Measurements from ENCODE around the gene DUSP8.

- RRBS, 2 experiments, result 8 to 11% methylated on average over 5 of the region's 35 CpGs
CAGE:
- cytosol, long polyA minus RNA, result no peak
- cytosol, long polyA plus RNA, result no peak
- long polyA plus RNA, result no peak
- nucleus, long polyA minus RNA, result no peak
- nucleus, long polyA plus RNA, result no peak
Measured at GRCh38 chr11:727758-728801, 19.2 kb upstream of the TALDO1 start.

DNA sequence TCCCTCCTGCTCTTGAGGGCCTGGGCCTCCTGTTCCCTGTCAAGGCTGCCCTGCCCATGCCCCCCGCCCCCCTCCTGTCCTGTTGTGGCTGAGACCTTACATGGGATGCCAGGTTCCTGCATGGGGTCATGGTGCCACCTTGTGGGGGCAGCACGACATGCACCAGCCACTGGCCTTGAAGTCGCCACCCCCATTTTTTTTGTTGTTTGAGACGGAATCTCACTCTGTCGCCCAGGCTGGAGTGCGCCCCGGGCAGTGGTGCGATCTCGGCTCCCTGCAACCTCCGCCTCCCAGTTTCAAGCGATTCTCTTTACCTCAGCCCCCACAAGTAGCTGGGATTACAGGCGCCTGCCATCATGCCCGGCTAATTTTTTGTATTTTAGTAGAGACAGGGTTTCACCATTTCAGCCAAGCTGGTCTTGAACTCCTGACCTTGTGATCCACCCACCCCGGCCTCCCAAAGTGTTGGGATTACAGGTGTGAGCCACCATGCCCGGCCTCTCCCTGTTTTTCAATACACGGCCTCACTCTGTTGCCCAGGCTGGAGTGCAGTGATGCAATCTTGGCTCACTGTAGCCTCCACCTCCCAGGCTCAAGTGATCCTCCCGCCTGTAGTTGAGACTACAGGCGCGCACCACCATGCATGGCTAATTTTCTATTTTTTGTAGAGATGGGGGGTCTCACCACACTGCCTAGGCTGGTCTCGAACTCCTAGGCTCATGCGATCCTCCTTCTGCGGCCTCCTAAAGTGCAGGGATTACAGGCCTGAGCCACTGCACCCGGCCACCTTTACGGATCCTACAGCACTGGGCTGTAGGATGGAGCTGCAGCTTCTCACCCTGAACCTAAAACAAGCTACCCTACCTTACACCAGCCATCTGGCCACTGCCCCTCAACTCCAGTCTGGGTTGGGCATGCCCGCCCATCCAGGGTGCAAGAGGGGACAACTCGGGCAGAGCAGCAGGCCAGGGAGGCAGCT lies 11.7 kb downstream of the GATD1 start:
- RRBS, 2 experiments, result 76% methylated on average over 3 of the region's 26 CpGs; no CpG with 5 or more reads in 1 of the 2 experiments
CAGE:
- cytosol, long polyA minus RNA, result no peak
- cytosol, long polyA plus RNA, result no peak
- long polyA plus RNA, result no peak
- nucleus, long polyA minus RNA, result no peak
- nucleus, long polyA plus RNA, result no peak

GRCh38 chr11:789314-790004 lies 431 bp downstream of the CEND1 start:
- RRBS, 2 experiments, result 17 to 25% methylated on average over 14 of the region's 34 CpGs
CAGE:
- cytosol, long polyA minus RNA, result no peak
- cytosol, long polyA plus RNA, result no peak
- long polyA plus RNA, result no peak
- nucleus, long polyA minus RNA, result no peak
- nucleus, long polyA plus RNA, result no peak

- RRBS, 2 experiments, result no CpG with 5 or more reads among the region's 20 CpGs
CAGE:
- cytosol, long polyA minus RNA, result no peak
- cytosol, long polyA plus RNA, result no peak
- long polyA plus RNA, result no peak
- nucleus, long polyA minus RNA, result no peak
- nucleus, long polyA plus RNA, result no peak
Measured at GRCh38 chr11:910309-910525, 393 bp downstream of the CHID1 start.

DNA sequence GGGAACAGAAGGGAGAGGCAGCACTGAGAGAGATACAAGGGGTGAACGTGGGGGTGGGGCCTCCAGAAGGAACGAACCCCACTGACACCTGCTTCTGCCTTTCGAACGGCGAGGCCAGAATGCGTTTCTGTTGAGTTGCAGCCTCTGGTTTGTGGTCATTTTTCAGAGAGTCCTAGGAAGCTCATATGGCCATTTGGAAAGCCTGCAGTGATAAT lies 6.2 kb upstream of the CHID1 start:
- RRBS, 2 experiments, result no CpG with 5 or more reads among the region's 6 CpGs
CAGE:
- cytosol, long polyA minus RNA, result no peak
- cytosol, long polyA plus RNA, result no peak
- long polyA plus RNA, result no peak
- nucleus, long polyA minus RNA, result no peak
- nucleus, long polyA plus RNA, result no peak

DNA sequence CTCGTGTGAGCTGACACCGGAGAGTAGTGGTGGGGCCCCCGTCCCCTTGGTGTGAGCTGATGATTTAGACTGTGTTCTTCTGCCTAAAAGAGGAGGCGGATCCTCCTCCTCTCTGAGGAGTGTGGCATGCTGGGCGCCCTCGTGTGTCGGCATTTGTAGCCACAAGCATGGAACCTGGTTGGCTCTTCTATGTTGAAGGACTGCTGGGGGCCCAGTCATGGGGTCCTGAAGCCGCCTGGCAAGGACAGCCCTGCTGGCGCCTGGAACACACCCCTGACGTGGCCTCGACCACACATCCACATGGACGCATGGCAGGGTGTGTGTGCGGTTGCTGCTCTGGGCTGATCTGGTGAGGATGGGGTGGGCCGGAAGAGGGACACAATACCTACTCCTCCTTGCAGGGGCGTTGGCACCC lies 50.2 kb downstream of the AP2A2 start:
- RRBS, 2 experiments, result no CpG with 5 or more reads among the region's 15 CpGs
CAGE:
- cytosol, long polyA minus RNA, result no peak
- cytosol, long polyA plus RNA, result no peak
- long polyA plus RNA, result no peak
- nucleus, long polyA minus RNA, result no peak
- nucleus, long polyA plus RNA, result no peak

- RRBS, 2 experiments, result 77 to 79% methylated on average over 12 to 16 of the region's 44 CpGs
CAGE:
- cytosol, long polyA minus RNA, result no peak
- cytosol, long polyA plus RNA, result no peak
- long polyA plus RNA, result no peak
- nucleus, long polyA minus RNA, result no peak
- nucleus, long polyA plus RNA, result no peak
Measured at GRCh38 chr11:1078118-1078659, 41.7 kb upstream of the MUC6 start.

- RRBS, 2 experiments, result 38 to 45% methylated on average over 7 of the region's 31 CpGs
CAGE:
- cytosol, long polyA minus RNA, result no peak
- cytosol, long polyA plus RNA, result no peak
- long polyA plus RNA, result no peak
- nucleus, long polyA minus RNA, result no peak
- nucleus, long polyA plus RNA, result no peak
Measured at GRCh38 chr11:1254972-1255530, 32.2 kb downstream of the MUC5B start.

- RRBS, 2 experiments, result no CpG with 5 or more reads among the region's 19 CpGs
CAGE:
- cytosol, long polyA minus RNA, result no peak
- cytosol, long polyA plus RNA, result no peak
- long polyA plus RNA, result no peak
- nucleus, long polyA minus RNA, result no peak
- nucleus, long polyA plus RNA, result no peak
Measured at GRCh38 chr11:1307894-1308511, 1.4 kb downstream of the TOLLIP start.

GRCh38 chr11:1308658-1308982 lies 812 bp downstream of the TOLLIP start:
- RRBS, 2 experiments, result no CpG with 5 or more reads among the region's 11 CpGs
CAGE:
- cytosol, long polyA minus RNA, result no peak
- cytosol, long polyA plus RNA, result no peak
- long polyA plus RNA, result no peak
- nucleus, long polyA minus RNA, result no peak
- nucleus, long polyA plus RNA, result no peak

DNA sequence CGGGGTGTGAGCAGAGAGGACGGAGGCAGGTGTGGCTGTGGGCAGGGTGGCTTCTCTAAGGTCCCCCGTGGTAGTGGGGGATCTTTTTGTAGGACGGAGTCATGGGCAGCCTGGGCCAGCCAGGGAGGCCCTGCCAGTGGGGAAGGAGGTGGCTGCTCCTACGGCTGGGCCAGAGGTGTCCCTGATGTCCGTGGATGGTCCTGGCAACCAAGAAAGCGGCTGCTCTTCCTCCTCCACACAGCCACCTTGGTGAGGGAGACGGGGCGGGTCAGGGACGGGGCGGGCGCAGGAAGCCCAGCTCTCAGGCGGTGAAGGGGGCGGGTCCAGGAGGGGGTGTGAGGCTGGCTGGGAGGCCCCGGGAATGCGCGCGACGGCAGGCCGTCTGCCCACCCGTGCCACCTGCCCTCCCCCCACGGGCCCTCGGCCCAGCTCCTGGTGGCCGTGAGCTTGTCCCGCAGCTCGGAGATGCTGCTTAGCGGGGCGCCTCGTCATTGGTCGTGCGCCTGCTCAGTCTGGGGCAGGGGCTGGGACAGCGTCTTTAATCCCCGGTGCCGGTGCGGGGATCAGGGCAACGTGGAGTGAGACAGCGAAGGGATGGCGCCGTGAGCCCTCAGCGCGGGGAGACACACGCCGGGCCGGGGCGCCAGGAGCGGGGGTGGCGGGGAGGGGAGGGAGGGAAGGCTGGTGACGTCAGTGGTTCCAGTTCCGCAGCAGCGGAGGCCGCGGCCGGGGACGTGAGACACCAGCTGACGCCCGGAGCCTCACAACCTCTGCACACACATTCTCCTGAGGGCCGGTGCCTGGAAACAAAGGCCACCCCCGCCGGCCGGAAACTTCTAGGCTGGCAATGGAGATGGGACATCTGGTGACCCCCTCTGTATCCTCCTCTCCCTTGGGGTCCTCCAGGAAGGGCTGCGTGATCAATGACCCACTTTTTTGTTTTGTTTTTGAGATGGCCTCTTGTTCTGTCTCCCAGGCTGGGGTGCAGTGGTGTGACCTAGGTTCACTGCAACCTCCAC lies 6.7 kb upstream of the BRSK2 start:
- RRBS, 2 experiments, result 3 to 5% methylated on average over 8 to 9 of the region's 61 CpGs
CAGE:
- cytosol, long polyA minus RNA, result no peak
- cytosol, long polyA plus RNA, result no peak
- long polyA plus RNA, result no peak
- nucleus, long polyA minus RNA, result no peak
- nucleus, long polyA plus RNA, result no peak

- RRBS, 2 experiments, result no CpG with 5 or more reads among the region's 30 CpGs
CAGE:
- cytosol, long polyA minus RNA, result no peak
- cytosol, long polyA plus RNA, result no peak
- long polyA plus RNA, result no peak
- nucleus, long polyA minus RNA, result no peak
- nucleus, long polyA plus RNA, result no peak
Measured at GRCh38 chr11:1423287-1423838, 33.6 kb downstream of the BRSK2 start.

- RRBS, 2 experiments, result no CpG with 5 or more reads among the region's 44 CpGs
CAGE:
- cytosol, long polyA minus RNA, result no peak
- cytosol, long polyA plus RNA, result no peak
- long polyA plus RNA, result no peak
- nucleus, long polyA minus RNA, result no peak
- nucleus, long polyA plus RNA, result no peak
Measured at GRCh38 chr11:1480231-1481192, 6.1 kb downstream of the MOB2 start.

DNA sequence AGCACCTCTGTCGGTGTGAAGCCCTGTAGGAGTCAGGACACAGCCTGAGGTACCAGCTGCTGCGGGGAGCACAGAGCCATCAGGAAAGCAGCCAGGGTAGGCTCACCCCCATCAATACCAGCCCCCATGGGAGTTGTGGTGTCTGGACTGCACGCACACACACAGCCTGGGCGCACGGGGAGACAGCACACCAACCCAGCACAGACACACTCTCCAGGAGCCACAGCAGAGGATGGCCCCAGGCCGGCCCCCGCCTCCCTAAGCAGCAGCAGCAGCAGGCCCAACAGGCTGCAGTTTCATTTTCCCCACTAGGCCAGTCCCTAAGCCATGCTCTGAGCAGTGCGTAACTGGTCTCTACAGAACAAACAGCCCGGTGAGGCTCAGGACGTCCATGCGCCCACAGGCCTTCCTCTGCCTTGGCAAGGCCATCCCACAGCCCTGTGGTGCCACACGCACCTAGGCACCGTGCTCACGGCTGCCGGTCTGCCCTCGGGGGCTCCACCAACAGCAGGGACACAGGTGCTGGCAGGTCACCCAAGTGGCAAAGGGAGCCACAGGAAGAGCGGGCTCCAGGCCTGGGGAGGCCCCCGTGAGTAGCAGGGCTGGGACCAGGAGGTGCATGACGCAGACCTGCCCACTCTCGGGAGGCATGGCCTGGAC lies 1.2 kb upstream of the MOB2 start:
- RRBS, 2 experiments, result 92 to 100% methylated on average over 4 to 7 of the region's 20 CpGs
CAGE:
- cytosol, long polyA minus RNA, result no peak
- cytosol, long polyA plus RNA, result no peak
- long polyA plus RNA, result no peak
- nucleus, long polyA minus RNA, result no peak
- nucleus, long polyA plus RNA, result no peak

DNA sequence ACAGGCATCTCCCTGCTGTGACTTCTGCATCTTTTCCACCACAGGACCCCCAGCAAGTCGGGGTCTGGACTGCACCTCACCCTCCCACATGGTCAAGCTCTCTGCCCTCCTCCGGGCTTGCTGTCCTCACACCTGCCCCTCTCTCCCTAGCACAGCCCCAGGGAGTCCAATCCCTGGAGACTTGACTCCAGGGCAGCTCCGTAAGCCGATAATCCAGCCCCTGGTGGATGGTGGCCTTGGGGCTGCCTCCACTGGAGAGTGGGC lies 5.9 kb downstream of the DUSP8 start:
- RRBS, 2 experiments, result no CpG with 5 or more reads among the region's 4 CpGs
CAGE:
- cytosol, long polyA minus RNA, result no peak
- cytosol, long polyA plus RNA, result no peak
- long polyA plus RNA, result no peak
- nucleus, long polyA minus RNA, result no peak
- nucleus, long polyA plus RNA, result no peak

DNA sequence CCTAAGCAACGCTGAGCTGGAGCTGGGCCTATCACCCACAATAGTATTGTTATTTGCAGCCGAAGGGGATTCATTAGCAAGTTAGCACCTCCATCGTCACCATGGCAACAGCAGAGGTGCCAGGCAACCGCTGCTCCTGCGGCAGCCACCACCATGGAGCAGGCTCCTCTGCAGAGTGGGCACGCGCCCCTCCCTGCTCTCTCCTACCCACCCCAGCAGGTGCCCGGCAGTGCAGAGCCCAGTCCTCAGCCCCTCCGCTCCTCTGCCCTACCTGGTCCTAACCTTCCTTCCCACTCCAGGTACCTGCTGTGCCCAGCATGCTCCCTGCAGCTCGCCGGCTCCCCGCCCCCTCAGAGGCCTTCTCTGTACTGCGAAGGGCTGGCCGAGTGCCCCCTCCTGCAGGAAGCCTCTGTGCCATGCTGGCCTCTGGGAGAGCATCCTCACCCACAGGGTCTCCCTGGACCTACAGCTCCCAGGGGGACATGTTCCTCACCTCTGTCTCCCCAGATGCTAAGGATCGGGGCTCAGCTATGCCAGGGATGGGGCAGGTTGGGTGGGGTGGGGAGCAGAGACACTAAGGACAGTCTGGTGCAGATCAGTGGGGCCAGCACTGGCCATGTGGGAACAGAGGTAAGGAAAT lies 3.5 kb downstream of the DUSP8 start:
- RRBS, 2 experiments, result 50% methylated on average over 2 of the region's 15 CpGs
CAGE:
- cytosol, long polyA minus RNA, result no peak
- cytosol, long polyA plus RNA, result no peak
- long polyA plus RNA, result no peak
- nucleus, long polyA minus RNA, result no peak
- nucleus, long polyA plus RNA, result no peak

GRCh38 chr11:1571822-1572947 lies at the start of gene DUSP8:
DUSP8 (minus strand) TSS chr11:1572271.
- RRBS, 2 experiments, result 1 to 2% methylated on average over 116 of the region's 186 CpGs
CAGE:
- cytosol, long polyA minus RNA, result no peak
- cytosol, long polyA plus RNA, result start-site peak on the minus strand at chr11:1572187-1572301, 8 and 11 reads in 2 replicates
- long polyA plus RNA, result start-site peak on the minus strand at chr11:1572171-1572301, 5 and 30 reads in 2 replicates
- nucleus, long polyA minus RNA, result no peak
- nucleus, long polyA plus RNA, result no peak

DNA sequence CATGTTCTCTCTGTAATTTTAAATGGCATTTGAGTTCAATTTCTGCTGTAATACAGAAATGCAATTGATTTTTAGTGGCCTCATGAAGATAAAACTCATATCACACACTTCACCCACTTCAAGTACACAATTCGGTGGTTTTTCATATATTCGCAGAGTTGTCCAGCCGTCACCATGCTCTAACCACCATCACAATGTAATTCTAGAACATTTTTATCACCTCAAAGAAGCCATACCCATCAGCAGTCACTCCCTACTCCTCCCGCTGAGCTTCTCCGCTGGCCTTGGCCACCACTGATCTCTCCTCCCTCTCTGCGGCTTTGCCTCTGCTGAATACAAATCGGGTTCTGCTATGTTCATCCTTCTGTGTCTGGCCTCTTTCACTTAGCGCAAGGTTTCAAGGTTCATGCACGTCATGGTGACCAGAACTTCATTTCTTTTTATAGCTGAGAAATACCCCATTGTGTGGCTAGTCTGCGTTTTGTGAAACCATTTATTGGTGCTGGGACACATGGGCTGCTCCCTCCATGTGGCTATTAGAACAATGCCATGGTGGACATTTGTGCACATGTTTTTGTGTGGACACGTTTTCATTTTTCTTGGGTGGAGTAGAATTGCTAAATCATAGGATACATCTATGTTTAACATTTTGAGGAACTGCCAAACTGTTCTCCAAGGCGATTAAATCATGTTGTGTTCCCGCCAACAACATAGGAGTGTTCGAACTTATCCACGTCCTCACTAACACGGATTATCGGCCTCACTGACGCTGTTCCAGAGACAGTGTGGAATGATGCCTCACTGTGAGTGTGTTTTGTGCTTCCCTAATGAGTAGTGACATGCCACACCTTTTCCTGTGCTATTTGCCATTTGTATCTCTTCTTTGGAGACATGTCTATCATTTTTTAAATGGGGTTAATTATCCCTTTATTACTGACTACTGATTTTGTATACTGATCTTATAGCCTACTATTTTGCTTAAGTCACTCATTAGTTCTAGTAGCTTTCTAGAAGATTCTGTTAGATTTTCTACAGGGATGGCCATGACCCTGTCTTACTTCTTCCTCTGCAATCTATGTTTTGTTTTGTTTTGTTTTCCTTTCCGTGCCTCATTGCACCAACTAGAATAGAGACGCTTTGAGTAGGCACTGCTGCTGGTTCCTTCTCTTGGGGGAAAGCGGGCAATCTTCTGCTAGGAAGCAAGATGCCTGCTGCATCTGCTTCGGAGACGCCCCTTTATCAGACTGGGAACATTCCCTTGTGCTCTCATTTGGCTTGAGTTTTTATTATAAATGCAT lies 24.1 kb upstream of the KRTAP5-6 start:
- RRBS, 2 experiments, result no CpG with 5 or more reads among the region's 23 CpGs
CAGE:
- cytosol, long polyA minus RNA, result no peak
- cytosol, long polyA plus RNA, result no peak
- long polyA plus RNA, result no peak
- nucleus, long polyA minus RNA, result no peak
- nucleus, long polyA plus RNA, result no peak

DNA sequence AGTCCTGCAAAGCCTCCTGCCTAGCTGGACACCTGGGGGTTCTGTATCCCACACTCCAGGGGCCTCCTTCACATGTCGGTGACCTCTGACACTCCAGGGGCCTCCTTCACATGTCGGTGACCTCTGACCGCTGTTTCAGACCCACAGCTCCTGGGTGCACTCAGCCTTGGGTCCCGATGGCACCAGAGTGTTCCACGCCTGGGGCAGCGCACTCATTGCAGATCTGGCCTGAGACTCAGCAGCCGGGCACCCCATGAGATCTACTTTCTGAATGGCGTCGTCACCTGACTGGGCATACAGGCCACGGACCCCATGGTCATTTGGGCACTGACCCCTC lies 11.3 kb upstream of the KRTAP5-6 start:
- RRBS, 2 experiments, result no CpG with 5 or more reads among the region's 10 CpGs
CAGE:
- cytosol, long polyA minus RNA, result no peak
- cytosol, long polyA plus RNA, result no peak
- long polyA plus RNA, result no peak
- nucleus, long polyA minus RNA, result no peak
- nucleus, long polyA plus RNA, result no peak

DNA sequence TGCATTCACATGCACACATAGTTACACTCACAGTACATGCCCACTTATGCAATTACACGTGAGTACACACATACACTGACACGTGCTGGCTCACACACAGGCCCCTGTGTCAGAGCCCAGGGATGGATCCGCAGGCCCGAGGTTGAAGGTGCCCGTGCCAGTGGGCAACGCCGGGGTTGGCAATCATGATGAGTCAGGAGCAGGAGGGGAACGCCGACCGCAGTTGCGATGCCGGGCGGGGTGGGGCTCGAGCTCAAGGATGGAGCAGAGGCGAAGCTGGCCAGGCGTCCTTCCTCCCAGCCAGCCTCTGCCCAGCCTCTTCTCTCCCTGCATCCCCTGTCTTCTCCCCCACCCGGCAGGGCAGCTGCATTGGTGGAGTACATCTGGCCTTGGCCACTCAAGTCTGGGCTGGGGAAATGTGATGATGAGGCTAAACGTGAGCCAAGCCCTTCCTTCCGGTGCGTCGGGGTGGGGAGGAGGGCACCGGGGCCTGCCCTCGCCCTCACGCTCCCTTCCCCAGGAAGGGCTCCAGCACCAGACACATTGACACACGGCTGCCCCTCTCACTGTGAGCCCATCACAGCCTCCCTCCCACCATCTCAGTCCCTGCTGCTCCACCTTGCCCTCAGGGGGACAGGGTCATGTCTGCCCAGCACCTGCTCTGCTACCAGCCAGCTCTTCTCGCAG lies 3.9 kb downstream of the IFITM10 start:
- RRBS, 2 experiments, result 68 to 74% methylated on average over 9 of the region's 26 CpGs
CAGE:
- cytosol, long polyA minus RNA, result no peak
- cytosol, long polyA plus RNA, result no peak
- long polyA plus RNA, result no peak
- nucleus, long polyA minus RNA, result no peak
- nucleus, long polyA plus RNA, result no peak